Amniotic epithelial cell (primary cell): ENCODE data around the genes SORL1 and BLID.

DNA sequence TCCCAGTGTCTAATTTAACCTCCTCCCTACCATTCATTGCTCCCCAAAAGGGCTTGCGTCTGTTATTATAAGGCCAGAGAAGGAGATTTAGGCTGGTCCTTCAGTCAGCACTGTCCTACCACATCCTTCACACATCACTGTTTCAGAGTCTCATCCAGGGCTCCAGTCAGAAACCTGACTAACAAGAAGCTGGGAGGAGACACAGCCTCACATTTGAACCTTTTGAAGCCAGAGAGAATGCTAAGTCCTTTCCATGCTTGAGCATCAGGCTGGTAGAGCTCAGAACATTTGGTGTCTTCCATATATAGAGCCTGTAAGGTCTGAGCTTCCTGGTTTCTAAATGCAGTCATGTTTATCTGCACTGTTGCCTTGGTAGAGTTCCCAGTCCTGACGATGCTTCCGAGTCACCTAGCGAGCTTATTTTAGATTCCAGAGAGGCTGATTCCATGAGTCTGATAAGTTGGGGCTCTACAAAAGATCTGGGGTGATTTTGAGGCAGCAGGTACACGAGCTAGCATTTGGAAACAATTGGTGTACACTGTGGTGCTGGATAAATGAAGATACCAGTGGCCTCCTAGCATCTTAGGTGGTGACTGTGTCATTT is 68.4 kb upstream of the SORL1 start:
- RRBS = no CpG with 5 or more reads among the region's 5 CpGs

DNA sequence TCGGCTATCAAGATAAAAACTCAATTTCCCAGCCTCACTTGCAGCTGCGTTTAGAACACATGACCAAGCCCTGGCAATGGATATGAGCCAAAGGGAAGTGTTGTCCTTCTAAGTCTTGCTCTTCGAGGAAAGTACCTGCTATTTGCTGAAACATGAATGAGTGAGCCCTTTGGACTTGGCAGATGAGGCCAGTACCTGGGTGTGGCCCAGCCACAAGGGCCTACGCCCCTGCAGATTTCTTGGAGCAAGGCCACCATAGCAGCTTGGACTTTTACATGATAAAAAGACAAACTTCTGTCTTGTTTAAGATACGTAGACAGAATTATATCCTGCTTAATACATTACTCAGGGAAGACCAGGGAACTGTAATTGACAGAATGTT is 60.1 kb upstream of the SORL1 start:
- RRBS = no CpG with 5 or more reads among the region's 5 CpGs

DNA sequence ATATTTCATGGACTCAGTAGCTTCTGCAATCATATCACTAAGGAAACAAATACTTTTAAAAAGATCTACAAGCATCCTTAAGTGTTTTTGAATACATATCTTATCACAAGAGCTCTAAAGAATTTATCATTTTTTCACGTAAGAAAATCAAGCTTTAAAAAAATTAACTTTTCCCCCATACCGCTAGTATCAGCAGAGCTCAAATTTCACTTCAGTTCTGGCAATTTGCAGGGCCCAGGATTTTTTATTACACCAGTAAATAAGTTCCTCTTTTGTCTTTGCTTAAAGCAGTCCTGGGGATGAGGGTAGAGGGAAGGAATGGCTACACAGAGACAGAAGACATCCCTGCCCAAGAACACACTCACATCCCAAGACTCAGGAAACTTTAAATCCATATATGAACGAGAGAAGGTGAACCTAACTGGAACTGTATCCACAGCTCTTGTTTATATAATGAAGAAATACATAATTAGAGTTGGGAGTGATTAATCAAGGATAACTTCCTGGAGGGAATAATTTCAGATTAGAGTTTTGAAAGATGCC is 22.5 kb upstream of the SORL1 start:
- RRBS = no CpG with 5 or more reads among the region's 3 CpGs

- RRBS = no CpG with 5 or more reads among the region's 8 CpGs
Measured at GRCh38 chr11:121449018-121450005, 2.8 kb upstream of the SORL1 start.

GRCh38 chr11:121451836-121452626 is at the start of gene SORL1:
Gene SORL1 (plus strand): TSS chr11:121452314.
- RRBS = 3% methylated on average over 26 of the region's 100 CpGs

GRCh38 chr11:121459398-121460109 is 7.4 kb downstream of the SORL1 start:
- RRBS = no CpG with 5 or more reads among the region's 8 CpGs

GRCh38 chr11:121466475-121466995 is 14.4 kb downstream of the SORL1 start:
- RRBS = no CpG with 5 or more reads among the region's 6 CpGs

DNA sequence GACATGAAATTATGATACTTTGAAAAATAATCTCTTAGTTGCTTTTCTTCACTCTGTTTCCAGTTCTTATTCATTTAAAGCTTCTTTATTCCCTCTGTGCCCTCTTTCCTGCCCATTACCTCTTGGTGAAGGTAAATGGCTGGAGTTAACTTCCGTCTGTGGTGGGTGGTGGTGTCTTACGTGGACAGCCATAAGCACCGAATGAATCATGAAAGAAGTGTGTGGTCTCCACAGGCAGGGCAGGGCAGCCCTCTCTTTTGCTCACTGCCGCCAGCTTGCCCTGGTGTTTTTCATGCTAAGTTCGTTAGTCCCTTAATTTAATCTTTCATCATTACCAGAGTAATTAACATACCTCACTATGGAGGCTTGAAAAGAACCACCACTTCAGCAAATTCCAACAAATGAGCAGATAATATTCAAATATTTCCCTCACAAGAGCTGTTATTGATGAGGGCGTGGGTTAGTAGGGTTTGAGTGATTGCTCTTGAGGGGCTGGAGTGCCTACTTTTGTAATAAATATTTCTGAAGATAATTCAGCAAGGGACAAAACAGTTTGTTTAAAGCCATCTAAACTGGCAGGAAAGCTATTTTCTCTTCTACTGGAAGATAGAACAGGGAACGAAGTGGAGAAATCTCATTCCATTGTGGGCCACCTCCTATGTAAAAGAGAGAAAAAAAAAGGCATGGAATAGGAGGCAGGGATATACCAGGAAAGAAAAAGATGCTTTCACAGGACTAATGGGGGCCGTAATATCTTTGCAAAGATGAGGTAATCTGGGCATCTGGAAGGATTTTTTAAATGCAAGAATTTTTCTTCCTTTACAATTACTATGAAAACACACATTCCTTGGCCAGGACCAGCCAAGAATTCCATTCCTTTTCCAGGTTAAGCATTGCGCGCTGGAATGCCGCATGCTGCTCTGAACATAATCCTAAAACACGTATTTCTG is 99.6 kb downstream of the SORL1 start:
- RRBS = no CpG with 5 or more reads among the region's 12 CpGs

DNA sequence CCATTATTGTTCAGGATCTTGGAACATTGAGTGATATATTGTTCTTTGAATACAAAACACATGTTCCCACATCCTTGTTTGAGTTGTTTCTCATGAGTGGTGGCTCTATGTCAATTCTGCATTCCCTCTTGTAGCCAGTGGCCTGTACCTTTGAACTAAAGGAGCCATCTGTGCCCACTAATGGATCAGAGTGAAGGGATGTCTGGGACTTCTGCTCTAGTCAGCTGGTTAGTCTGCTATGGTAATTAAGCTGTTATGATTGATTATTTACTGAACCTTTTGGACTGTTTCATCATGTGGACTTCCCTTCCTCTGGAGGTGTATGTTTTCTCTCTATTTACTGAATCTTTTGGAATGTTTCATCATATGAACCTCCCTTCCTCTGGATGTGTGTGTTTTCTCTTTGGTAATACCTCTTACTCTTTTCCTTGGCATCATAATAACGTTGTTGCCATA is 112.8 kb downstream of the SORL1 start:
- RRBS = no CpG with 5 or more reads among the region's 1 CpG

- RRBS = no CpG with 5 or more reads among the region's 4 CpGs
Measured at GRCh38 chr11:121571558-121571901, 119.4 kb downstream of the SORL1 start.

DNA sequence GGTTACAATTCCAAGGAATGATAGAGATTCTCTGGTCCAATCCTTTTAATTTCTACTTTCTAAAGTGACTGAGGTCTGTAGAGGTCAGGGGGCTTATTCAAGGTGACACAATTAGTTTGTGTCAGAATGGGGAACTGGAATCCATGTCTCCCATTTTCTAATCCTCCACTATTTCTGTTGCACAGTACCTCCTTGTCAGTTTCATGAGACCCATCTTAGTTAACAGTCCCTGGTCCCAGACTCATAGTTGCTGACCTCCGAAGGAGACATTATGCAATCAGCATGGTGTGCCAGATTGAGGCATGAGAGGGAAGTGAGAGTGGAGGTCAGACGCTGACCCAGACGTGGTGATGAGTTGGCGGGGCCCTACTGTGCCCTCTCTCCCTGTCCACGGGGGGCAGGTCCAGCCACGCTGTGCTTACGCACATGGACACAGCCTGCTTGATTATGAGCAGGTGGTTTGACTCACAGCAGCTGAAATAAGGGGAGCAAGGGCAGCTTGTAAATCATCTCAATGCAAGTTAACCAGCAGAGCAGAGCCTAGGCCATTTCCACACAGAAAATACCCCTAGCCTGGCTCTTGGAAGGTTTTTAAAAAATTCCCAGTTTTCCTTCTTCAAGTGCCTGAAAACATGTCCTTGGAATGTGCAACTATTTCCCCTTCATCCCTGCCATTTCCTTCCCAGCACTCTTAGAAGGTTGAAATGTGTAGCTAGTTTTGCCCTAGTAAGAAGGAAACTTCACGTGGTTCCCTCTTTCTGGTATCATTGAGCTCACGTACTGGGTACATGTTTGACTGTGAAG is 123.2 kb downstream of the SORL1 start:
- RRBS = no CpG with 5 or more reads among the region's 9 CpGs

GRCh38 chr11:121589092-121589445 is 137.0 kb downstream of the SORL1 start:
- RRBS = no CpG with 5 or more reads among the region's 7 CpGs

DNA sequence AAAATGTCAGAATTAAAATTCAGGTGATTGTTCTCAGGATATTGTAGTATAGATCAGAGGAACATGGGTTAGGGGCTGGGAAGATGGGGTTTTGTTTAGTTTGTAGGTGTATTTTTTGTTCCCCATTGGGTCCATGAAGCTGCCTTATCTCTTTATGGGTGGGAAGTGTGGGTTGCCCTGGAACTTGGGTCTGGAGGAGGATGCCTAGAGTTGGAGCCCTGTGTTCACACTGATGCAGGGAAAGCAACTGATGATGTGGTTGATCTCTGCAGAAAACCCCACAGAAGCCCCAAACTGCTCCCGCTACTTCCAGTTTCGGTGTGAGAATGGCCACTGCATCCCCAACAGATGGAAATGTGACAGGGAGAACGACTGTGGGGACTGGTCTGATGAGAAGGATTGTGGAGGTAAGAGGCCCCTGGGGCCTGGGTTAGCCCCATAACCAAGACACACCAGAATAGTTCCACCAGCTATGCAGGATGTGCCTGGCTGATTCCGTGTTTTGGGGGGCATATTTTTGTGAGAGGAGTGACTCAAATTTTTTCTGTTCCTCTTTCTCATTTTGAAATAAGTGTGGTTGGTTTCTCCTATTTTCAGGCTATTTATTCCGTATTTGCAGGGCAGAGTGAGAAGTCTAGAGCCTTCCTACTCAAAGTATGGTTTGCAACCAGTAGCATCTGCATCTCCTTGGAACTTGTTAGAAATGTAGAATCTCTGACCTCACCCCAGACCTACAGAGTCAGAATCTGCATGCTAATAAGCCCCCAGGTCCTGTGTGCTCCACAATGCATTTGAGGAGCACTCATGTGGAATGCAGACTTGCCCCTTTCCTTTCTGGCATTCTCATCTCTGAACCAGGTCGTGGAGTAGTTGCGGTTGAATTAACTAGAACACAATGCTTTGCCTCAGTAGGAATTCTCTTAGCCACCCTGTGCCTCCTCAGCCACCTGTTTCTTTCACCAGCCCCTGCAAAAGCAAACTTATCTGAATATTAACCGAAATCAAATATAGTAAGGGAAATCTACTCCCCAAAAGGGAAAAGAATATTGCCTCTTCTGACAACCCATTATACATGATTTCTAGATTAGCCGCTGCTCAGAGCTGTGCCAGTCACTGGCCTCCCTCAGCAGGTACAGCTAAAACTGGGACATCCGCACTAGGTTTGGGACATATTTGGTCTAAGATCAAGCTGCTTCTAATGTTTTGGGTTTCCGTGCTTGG is 138.1 kb downstream of the SORL1 start:
- RRBS = no CpG with 5 or more reads among the region's 11 CpGs

- RRBS = no CpG with 5 or more reads among the region's 23 CpGs
Measured at GRCh38 chr11:121595403-121596089, 143.4 kb downstream of the SORL1 start.

DNA sequence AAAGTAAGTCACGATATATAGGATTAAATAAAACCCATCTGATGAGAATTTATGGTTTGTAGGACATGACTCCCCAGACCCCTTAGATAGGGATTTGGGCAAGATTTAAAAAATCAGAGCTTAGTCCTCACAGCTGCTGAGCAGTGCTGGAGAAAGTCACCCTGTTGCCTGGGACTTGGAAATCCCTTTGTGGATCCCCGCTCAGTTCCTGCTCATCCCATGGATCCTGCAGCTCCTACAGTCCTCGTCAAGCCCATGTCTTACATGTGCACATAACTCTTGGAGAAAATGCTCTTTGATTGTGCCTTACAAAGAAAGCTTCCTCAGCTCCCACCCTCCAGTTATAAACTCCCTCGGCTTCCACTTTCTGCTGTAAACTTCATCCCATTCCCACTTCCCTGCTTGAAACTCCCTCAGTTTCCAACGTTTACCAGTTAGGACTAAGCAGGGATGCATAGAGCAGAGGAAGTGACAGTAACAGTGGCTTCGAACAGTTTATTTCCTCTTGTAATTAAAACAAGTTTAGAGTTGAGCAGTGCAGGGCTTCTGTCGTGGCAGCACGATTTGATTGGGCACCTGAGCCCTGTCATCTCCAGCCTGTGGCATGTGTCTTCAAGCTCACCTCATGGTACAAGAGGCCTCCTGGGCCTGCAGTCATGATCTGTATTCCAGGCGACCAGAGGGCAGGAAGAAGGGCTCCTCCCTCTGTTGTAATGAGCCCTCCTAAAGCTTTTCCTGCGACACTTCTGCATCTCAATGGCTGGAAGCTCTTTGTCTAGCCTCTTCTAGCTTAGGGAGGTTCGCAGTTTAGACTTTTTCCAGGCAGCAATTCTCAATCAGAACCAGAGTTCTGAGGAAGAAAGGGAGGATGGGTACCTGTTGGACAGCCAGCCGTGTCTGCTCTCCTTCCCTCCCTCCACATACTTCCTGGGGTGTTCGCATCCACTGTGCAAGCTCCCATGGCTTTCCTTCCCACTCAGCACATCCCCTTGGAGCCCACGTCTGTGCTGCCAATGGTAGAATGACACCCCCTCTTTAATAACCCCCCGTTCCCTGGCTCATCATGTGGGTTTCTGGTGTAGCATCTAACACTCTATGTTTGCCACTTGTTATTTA is 165.6 kb downstream of the SORL1 start:
- RRBS = no CpG with 5 or more reads among the region's 15 CpGs

- RRBS = no CpG with 5 or more reads among the region's 6 CpGs
Measured at GRCh38 chr11:121629310-121630342, 177.5 kb downstream of the SORL1 start.

- RRBS = no CpG with 5 or more reads among the region's 2 CpGs
Measured at GRCh38 chr11:121661776-121662086, 209.6 kb downstream of the SORL1 start.

GRCh38 chr11:121673022-121673533 is 221.0 kb downstream of the SORL1 start:
- RRBS = no CpG with 5 or more reads among the region's 6 CpGs

DNA sequence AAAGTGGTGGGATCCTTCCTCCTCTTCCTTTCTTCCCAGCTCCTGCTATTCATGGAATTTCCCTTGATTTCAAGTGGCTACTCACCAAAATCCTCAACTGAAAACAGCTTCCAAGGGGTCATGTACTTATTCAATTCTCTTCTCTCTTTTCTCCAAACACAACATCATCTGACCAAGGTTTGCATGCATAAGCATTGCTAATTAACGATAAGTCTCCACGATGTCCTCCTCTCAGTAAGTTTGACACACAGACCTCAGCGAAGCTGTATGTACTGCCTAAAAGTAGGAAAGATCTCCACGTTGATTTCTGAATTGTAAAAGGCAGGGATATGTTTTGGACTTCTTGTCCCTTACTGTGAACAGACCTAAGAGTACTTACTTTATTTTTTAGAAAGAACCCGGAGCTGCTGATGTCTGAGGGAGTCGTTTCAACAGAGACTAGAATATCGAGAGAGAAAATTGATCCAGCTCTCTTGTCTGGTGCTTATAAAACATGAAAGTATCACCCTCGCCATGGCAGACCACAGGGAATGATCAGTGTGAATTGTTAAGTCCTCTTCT is at the start of gene BLID:
Gene BLID (minus strand): TSS at position 168 of the 561 bp plus-strand sequence.
- RRBS = no CpG with 5 or more reads among the region's 8 CpGs

- RRBS = no CpG with 5 or more reads among the region's 8 CpGs
Measured at GRCh38 chr11:122196833-122197646, 81.0 kb upstream of the BLID start.